CD14-positive monocyte (primary cell): ENCODE measurements around the gene CXorf38.

DNA sequence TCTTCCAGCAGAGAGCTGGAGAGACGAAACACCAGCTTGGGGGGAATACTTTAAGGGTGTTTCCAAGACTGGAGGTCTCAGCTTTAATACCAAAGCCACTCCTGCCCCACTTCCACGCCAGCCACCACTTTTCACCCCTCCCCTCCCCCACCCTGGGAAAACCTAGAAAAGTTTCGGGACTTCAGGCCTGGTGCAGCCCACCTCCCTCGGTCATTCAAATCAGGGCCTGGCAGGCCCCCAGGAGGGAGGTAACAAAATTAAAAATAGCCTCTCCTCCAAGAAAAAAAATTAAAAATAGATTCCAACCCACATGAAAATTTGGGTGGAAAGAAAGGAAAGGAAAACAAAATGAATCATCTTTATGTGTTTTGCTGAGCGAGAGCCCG lies 452.7 kb downstream of the BCOR start:
- CAGE, long polyA plus RNA: no peak

DNA sequence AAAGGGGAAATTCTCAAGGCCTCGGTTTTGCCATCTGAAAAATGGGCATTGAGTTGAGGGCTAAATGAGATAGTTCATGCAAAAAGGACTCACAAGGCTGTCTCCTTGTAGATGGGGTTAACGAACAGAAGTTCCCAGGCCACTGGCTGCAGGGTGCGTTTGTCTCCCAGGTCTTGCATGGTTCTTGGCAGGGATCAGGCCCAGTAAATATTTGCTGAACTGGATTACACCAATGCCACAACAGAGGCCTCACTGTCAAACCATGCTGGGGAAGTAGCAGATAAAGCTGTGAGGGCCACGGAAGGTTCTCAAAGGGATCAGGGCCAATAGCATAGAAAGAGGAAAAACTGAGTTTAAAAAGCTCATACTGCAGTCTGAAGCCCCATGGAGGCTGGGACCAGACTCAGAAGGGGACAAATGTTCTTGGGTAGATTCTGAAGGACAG lies 364.9 kb downstream of the BCOR start:
- CAGE, long polyA plus RNA: no peak

GRCh38 chrX:39767400-39767725 lies 330.4 kb downstream of the BCOR start:
- CAGE, long polyA plus RNA: no peak

DNA sequence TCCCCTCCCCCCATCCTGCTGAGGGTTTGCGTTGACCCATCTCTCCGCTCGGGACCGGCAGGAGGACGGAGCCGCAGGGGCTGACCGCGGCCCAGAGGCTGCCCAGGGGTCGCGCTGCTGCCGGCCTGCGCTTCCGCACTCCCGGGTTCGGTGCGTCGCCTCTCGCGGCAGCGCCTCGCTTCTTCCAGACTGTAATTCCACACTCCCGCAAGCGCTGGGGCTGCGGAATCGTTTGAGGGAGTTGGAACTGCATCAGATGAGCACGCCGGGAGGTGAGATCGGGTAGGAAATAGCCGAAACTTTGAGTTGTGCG lies 88.3 kb downstream of the BCOR start:
- CAGE, long polyA plus RNA: no peak

- CAGE, long polyA plus RNA: no peak
Measured at GRCh38 chrX:40021160-40021627, 76.6 kb downstream of the BCOR start.

DNA sequence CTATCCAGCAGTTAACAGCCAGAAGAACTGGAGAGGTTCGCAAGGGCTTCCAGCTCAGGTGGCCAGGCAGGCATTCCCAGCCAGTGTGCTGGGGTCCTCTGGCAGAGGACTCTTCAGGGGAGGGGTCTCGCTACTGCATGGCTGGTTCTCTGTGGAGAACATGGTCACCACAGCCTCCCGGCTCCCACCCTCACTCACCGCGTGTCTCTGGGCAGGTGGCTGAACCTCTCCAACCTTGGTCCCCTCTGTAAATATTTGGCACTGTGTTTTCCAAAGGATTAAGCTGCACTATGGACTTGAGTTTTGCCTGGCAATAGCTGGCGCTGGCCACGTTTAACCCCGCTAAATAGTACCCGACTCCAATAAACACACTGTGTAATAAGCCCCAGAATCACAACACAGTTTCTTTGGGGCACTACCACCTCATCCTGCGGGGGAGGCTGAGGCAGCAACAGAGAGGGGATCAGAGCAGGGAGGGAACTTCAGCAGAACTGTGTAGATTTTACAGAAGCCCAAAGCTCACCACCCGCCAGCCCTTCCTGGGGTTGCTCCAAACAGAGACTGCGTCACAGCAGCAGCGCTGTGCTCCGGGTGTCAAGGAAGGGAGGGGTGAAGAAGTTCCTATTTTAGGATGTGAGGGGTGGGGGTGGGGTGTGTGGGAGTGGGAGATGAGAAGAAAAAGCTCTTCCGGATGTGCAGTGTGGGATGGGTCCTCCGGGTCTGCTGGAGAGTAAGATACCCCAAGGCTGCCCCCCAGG lies 15.1 kb downstream of the BCOR start:
- CAGE, long polyA plus RNA: no peak

- CAGE, long polyA plus RNA: no peak
Measured at GRCh38 chrX:40091686-40092495, 5.9 kb downstream of the BCOR start.

GRCh38 chrX:40095344-40095588 lies 2.5 kb downstream of the BCOR start:
- CAGE, long polyA plus RNA: no peak

DNA sequence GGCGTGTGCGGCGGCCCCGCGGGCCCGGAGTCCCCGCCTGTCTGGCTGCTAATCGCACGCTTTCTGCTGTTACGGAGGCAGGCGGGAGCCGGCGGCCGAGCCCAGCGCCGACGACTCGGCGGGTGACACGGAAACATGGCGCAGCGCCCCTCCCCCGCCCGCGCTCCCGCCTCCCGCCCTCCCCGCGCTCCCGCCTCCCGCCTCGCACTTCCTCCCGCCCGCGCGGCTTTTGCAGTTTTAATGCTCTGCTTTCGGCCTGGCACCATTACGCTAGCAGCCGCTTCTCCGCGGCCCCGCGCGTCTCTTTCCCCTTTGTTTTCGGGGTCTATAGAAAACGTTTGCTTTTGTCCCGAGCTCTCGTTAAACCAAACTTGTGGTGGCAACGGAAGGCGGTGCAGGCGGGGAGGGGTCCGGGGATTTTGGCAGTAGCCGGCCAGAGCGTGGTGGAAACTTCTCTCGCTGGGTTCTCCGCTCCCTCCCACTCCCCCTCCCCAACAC lies 8.7 kb upstream of the BCOR start:
- CAGE, long polyA plus RNA: no peak

DNA sequence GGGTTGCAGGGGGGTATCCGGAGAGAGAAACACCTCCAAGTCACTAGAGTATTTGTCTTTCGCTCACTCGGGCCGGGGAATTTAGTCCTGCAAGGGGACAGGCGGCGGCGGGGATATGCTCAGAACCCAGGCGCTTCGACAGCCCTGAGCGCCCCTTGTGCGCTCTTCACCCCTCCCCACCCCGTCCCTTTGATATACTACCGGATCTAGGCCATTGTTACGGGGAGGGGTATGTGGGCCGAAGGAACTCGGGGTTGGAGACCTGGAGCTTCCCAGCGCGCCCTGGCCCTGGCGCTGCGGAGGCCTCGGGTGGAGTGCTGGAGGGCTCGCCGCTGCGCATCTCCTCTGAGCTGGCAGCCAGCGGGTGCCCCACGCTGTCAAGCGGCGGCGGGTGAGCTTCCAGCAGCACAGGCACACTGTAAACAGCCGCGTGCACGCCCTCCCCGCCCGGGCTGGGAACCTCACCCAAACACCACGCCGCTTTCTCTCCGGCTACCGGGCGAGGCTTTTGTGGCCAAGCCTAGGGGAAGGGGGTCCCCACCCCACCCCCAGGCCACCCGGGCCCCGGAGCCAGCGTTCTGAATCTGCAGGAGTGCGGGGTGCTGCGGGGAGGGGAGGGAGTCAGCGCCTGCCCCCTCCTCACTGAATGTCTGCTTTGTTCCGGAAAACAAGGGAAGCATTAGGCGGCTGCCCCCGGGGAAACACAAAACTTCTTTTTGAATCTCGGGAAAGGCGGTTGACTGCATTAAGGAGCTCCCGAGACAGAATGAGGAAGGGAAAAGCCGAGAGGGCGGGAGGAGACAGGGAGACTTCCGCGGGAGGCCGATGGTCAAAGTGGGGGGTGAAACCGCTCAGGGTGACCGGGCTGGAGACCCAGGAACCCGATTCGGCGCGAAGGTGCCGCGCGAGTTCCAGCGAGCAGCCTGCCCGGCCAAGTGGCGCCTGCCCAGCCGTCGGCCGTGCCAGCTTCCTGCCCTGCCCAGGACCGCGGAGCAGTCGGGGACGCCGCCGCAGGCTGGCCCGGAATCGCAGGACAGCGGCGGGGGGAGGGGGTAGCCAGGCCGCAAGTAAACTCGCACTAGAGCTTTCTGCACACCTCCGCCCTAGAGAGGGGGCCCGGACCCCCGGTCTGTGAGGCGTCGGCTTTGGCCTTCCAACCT lies 54.7 kb upstream of the BCOR start:
- CAGE, long polyA plus RNA: no peak

- CAGE, long polyA plus RNA: no peak
Measured at GRCh38 chrX:40169014-40169862, 71.5 kb upstream of the BCOR start.

GRCh38 chrX:40646842-40647624 lies at the start of gene CXorf38:
CXorf38 (minus strand) TSS chrX:40647561.
- CAGE, long polyA plus RNA: no peak

- CAGE, long polyA plus RNA: no peak
Measured at GRCh38 chrX:40647625-40647984, 244 bp upstream of the CXorf38 start.

DNA sequence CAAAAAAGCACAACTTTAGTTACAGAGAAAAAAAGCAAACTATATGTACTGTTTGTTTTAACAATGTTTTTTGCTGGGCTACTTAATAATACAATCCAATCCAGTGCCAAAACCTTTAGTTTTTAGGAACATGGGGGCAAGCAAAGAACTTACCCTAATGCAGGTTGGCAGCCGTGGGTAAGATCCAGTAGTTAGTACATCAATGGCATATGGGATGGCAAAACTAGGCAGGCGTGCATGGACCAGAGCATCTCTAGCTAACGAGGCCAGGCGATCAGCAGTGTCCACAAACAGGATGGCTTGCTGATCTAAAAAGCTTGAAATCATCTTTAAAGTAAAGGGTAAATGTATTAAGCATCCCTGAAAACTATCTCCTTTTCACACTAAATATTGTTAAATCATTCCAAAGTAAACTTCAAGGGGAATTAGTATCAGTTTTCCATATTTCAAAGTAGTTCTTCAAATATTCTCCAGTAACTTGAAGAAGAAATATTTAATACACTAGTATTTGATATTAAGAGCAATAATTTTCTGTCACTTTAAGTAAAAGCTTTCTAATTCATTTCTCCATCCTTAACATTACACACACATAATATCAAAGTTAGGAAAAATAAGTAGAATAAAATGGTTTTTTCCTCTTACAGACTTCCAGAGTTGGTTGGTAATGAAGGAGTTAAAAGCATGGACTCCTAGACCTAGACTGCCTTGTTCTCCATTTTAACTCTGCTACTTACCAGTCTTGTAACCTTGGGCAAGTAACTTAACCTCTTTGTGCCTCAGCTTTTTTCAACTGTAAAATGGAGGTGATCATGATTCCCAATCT lies 20.7 kb downstream of the MED14 start:
- CAGE, long polyA plus RNA: no peak

- CAGE, long polyA plus RNA: no peak
Measured at GRCh38 chrX:40727451-40727957, 7.8 kb downstream of the MED14 start.

- CAGE, long polyA plus RNA: no peak
Measured at GRCh38 chrX:40945185-40945827, 139.9 kb upstream of the USP9X start.

DNA sequence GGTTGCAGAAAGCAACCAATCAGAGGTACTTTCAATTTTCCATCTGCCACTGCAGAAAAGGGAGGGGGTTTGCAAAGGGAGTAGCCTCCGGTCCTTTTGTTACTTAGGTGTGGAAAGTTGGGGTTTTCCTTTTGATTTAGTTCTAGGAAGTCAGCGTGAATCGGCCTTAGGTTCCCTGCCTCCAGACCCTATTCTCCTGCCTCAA lies 51.7 kb upstream of the USP9X start:
- CAGE, long polyA plus RNA: no peak

- CAGE, long polyA plus RNA: no peak
Measured at GRCh38 chrX:41116831-41117301, 31.6 kb downstream of the USP9X start.

DNA sequence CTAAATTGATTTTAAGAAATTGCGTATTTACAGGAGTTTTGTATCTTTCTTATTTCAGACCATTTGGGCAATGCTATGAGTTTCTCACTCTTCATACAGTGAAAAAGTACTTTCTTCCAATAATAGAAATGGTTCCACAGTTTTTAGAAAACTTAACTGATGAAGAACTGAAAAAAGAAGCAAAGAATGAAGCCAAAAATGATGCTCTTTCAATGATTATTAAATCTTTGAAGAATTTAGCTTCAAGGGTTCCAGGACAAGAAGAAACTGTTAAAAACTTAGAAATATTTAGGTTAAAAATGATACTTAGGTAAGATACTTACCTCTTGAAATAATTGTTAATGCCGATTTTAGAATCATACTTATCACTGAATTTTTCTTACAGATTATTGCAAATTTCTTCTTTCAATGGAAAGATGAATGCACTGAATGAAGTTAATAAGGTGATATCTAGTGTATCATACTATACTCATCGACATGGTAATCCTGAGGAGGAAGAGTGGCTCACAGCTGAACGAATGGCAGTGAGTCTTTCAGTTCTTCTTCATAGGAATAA lies 55.7 kb downstream of the USP9X start:
- CAGE, long polyA plus RNA: no peak

DNA sequence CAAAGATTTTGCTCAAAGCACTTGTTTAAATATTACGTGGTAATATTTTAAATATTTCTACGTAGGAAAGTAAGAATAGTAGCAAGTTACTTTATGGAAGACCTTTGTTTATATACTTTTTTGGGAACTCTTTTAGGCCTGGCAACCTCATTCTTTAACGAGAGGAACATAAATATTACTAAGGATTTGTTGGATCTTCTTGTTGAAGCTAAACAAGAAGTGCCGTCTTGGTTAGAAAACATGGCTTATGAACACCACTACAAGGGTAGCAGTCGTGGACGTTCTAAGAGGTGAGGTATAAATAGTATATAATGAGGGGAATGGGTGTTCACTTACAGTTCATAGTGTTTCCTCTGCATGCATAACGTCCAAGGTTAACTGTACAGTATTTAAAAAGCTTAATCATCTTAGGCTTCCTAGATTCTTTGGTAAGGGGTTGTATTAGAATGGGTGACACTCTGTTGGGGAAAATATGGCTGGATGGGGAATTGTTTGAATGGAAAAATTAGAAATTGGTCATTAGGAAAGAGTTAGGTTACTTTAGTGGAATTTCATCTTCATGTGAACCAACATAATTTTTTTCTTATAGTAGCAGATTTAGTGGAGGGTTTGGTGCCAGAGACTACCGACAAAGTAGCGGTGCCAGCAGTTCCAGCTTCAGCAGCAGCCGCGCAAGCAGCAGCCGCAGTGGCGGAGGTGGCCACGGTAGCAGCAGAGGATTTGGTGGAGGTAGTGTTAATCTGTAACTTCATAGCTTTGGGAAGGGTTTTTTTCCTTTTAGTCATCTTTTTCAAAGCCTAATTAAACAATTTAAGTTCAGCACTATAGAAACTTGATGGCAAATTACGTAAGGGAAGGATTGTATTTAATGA lies 13.0 kb downstream of the DDX3X start:
- CAGE, long polyA plus RNA: no peak